Mesenchymal stem cell of the bone marrow (primary cell): ENCODE measurements around a stretch of chr12.

DNA sequence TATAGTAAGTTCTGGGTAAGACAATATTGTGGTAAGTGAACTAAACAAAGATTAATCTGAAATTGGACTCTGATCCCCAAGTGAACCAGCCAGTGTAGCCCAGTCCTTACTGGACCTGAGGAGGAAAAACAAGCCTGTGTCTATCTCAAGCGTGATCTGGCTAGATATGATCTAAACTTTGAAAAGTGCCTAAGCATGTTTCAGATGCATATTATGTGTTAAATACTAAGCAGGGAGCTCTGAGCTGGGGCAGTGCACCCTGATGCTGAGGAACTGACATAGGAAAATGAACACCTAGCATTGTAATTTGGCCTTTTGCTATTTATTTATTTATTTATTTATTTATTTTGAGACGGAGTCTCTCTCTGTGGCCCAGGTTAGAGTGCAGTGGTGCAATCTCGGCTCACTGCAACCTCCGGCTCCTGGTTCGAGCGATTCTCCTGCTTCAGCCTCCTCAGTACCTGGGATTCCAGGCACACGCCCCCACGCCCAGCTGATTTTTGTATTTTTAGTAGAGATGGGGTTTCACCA is 3.3 kb upstream of the NUDT4 start:
- CAGE, long polyA plus RNA: no peak

GRCh38 chr12:93379322-93379585 is 1.5 kb downstream of the NUDT4 start:
- CAGE, long polyA plus RNA: no peak

GRCh38 chr12:93416012-93416572 is 25.7 kb downstream of the UBE2N start:
- CAGE, long polyA plus RNA: no peak

DNA sequence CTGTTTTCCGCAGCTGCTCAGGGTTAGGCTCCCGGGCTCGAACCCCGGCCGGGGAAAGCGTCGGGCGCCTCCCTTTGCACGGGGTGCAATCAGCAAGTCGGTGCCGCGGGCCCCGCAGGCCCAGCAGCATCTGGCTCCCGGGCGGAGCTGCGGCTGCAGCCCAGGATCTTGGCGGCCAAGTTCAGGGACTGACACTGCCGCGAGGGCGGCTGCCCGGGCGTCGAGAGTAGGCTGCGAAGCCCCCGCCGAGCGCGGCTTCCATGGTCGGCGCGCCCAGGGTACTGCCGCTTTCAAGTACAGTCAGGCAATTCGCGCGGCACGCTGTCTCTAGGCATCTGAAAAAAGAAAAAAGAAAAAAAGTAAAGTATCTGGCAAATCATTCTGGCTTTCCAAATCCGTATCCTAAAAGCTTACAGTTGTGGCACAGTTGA is 839 bp downstream of the SOCS2 start:
- CAGE, long polyA plus RNA: no peak

DNA sequence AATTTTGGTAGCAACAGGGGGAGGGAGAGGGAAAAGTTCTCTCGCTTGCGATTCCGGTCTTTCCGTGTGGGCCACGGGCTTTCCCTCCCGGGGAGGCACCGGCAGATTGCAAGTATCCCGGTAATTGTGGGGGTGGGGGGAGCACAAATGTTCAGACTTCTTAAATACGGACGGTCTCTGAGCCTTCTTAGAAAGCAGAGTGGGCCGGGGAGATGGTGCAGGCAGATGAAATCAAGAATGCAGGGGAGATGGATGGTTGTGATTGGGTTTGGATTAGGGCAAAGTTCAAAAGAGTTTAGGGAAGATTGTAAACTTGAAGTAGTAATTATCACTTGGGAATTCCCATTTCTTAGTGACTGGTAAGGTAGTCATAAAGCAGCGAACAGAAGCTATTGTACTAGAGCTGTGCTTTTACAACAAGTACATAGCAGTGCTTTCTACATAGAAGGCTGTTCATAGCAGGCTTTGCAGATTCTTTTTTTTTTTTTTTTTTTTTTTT is 1.3 kb downstream of the SOCS2 start:
- CAGE, long polyA plus RNA: no peak

DNA sequence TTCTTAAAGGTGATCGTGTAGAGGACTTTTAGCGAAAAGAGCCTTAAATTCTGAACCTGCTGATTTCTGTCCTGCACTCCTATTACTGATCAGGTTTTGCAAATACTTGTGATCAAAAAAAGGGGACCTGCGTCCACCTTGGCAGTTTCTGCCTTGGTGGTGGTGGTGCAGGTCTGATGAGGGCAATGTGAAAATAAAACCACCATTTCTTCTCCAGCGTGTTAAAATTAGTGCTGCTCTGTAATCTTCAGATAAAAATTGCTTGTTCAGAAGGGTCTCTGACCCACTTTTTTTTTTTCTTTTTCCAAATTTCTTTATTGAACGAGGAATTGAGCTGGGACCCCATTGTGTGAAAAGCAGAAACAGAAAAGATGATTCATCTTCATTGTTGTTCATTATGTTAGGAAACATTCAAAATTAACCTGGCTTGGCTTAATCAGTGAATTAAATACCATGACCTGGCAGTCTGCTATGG is 1.1 kb downstream of the CRADD start:
- CAGE, long polyA plus RNA: no peak

DNA sequence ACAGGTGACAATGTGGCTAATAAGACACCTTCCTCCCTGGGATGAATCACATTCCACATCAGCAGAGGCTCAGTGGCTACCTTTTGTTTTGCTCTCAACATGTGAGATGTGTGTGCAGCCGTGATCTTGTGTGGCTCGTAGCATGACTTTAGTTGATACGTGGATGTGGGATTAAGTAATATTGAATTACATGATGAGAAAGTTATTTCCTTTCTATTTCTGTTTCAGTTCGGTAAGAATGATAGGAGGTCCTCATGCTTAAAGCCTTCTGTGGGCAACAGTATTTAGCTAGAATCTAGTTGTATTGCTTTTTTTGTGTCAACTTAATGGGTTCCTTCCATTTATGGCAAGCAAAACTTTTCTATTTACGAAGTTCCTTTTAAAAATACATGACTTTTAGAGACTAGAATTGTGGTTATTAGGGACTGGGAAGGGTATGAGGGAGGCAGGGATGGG is 7.7 kb downstream of the CRADD start:
- CAGE, long polyA plus RNA: no peak

DNA sequence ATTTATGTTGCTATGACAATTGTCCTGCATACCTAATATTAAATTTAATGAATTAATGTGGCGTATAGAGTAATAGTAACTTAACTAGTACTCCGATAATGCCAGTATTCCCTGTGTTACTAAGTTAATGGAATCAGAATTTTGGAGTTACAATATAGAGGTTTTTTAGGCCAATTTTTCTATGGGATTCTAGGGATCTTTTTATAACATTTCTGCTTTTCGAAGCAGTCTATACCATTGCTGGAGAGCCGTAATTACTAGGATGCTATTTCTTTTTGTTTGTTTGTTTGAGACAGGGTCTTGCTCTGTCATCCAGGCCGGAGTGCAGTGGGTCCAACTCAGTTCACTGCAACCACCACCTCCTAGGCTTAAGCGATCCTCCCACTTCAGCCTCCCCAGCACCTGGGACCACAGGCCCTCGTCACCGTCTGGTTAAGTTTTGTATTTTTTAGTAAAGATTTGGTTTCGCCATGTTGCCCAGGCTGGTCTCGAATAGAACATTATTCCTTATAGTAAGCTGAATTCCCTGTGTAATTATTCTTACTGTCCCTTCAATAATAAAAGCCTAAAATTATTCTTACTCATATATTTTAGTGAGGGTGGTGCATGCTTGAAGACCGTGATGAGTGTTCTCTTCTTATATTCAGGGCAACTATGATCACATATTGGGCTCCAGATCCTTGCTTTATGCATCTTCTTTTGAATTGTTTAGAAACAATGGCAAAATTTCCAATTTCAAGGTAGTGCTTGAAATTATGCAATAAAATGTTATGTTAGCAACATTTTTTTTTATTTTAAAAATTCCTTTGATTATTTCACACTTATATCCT is 66.1 kb downstream of the CRADD start:
- CAGE, long polyA plus RNA: no peak

DNA sequence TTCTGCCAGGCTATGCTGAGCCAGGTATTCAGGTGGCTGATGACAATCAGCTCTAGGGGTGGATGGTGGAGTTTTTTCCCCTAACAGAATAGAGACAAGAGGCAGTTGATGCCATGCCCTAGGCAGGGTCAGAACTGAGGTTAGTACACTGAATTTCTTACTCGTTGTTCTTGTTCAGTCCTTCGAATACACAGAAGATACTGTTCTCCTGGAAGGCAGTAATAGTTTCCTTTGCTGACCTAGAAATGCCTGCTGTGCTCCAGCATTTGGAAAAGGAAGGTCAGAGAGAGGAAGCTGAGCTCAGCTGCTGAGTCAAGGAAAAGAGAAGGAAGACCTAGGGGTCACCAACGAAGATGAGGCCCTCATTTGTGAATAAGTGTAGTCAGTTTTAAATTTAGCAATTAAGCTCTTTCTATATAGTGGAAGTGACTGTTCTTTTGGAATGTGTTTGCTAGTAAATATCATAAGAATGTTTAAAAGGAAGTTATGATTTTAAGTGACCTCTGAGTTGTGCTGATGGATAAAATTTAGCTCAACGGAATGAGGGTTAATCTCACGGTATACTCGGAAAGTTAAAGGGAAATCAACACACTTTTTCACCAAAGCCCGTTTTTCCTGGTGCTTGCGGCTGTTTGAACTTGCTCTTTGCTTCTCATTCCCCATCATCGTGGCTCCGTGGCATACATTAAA is 100.2 kb downstream of the CRADD start:
- CAGE, long polyA plus RNA: no peak

GRCh38 chr12:93783626-93784328 is 106.6 kb downstream of the CRADD start:
- CAGE, long polyA plus RNA: no peak

GRCh38 chr12:93848230-93848707 is 171.1 kb downstream of the CRADD start:
- CAGE, long polyA plus RNA: no peak

DNA sequence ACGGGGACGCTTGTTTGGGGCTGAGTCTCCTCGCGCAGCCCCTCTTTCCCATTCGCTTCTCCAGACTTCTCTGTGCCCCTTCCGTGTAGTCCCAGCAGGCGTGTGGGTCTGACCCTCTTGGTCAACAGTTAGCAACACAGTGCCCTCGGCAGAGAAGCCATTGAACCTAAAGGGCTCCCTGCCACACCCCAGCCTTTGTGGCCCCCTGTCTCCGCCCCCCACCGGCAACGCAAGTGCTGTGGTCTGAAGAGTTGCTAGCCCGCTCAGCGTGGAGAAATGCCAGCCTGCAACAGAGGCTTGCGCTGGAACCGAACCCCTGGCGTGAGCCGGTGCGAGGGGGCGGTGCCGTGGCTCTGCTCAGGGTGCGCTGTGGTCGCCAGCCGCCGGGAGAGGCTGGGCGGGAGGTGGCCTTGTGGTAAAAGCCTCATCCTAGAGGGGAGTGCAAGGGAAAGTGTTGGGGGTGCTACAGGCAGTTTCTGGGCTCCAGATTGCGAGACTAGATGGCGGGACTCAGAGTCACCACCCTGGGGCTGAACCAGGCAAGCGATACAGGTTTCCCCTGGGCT is 2.0 kb downstream of the PLXNC1 start:
- CAGE, long polyA plus RNA: no peak

DNA sequence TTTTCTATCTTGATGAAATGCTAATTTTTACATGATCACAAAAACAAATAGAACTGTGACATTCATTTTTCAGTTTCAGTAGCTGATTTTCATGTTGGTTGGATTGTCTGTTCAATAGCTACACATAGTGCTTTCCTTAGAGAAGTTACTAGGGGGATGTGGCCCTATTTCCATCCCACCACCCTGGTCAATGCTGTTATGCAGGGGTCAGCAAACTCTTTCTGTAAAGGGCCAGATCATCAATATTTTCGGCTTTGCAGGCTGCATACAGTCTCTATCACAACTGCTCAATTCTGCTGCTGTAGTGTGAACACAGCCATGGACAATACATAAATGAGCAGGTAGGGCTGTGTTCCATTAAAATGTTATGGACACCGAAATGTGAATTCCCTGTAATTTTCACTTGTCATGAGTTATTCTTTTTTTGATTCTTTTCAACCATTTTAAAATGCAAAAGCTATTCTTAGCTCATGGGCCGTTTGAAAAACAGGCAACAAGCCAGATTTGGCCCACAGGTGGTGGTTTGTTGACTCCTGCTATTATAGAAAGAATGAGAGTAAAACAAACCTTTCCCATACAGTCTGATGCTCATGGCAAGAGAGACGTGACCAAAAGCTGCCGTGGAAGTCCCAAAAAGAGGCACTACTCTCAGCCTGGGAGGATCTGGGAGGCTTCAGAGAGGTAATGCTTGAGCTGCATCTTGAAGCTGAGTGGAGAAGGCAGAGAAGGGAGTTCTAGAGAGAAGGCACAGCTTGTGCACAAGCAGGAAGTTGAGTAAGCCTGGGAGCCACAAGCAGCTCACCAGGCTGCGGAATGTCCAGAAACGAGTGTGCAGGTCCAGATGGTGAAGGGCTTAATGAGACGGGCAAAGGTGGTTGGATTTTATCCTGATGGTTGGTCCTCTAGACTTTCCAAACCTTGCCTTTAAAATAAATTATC is 9.4 kb downstream of the PLXNC1 start:
- CAGE, long polyA plus RNA: no peak

- CAGE, long polyA plus RNA: no peak
Observed at GRCh38 chr12:94262859-94263632, 114.7 kb downstream of the PLXNC1 start.

DNA sequence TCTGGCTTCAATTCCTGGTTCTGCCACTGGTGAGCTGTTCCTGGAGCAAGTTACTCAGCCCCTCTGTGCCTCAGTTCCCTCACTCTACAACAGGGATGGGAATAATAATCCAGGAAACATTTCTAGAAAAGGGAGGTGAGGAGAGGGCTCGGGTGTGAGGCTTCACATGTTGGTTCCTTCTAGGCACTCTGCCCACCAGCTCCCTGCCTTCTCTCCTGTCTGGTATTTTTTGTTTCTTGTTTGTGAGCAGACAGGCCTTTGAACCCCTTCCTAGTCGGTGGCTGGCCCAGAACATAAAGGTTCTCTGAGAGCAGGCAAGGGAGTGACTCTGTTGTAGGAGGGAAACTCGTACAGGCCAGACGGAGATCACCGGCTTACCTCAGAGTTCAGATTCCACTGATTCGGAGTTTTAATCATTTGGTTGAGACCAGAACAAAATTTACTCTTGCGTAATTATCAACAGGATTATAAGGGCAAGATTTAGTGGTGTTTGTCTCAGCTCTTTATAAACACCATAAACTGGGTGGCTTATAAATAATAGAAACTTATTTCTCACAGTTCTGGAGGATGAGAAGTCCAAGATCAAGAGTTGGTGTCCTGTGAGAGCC is 128.3 kb downstream of the PLXNC1 start:
- CAGE, long polyA plus RNA: no peak

DNA sequence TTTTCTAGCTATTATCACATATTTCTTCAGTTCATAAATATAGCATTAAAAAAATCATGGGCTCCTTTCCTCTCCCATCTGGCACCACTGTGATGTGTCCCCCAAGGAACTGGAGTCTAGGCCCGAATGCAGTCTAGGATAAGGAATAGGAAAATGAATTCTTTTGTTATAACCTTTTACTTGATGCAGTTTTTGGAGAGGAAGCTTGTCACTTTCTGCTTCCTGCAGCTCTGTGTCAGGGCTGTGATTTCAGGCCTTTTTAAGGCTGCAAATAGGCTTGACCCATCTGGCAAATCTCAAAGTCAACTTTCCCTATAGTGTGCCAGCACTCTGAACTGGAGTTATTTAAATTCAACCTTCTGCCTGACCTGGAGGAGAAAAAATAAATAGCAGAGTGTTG is 51.8 kb upstream of the CEP83 start:
- CAGE, long polyA plus RNA: no peak

GRCh38 chr12:94585649-94586133 is 64.7 kb downstream of the TMCC3 start:
- CAGE, long polyA plus RNA: no peak

GRCh38 chr12:94621649-94622159 is 28.7 kb downstream of the TMCC3 start:
- CAGE, long polyA plus RNA: no peak

DNA sequence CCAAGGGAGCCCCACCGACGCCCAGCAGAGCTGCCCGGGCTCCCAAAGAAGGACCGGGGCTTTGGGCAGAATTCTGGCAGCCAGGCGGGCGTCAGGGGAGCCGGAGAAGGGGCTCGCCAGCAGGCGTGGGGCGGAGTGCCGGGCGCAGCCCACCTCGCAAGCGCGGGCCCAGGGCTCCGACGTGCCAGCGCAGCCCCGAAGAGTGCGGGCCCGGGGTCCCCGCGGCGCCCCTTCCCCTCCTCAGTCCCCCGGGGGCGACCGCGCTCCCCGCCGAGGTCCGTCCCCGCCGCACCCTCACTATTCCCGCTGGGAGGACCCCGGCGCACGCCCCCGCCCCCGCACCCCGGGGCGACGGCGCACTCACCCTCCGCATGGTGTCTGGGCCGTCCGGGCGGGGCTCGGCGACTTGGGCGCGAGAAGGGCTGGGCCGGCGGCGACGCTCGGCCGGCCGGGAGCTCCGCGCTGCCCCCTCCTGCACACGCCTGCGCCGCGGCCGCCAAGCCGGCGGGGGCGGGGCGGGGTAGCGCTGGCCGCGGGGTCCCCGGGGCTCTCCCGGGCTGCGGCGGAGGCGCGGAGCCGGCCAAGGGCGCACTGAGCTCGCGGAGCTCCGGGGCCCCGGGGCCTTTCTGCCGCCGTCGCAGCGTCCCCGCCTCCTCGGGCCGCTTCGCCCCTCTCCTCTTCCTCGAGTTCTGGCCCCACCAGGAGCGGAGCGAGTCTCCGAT is 130.1 kb downstream of the NDUFA12 start:
- CAGE, long polyA plus RNA: no peak

GRCh38 chr12:94988552-94989082 is 14.9 kb downstream of the NDUFA12 start:
- CAGE, long polyA plus RNA: no peak